Diencephalon (tissue), 2 donors: ENCODE results near the genes UPK3BL1, POLR2J2 and PUS7.

DNA sequence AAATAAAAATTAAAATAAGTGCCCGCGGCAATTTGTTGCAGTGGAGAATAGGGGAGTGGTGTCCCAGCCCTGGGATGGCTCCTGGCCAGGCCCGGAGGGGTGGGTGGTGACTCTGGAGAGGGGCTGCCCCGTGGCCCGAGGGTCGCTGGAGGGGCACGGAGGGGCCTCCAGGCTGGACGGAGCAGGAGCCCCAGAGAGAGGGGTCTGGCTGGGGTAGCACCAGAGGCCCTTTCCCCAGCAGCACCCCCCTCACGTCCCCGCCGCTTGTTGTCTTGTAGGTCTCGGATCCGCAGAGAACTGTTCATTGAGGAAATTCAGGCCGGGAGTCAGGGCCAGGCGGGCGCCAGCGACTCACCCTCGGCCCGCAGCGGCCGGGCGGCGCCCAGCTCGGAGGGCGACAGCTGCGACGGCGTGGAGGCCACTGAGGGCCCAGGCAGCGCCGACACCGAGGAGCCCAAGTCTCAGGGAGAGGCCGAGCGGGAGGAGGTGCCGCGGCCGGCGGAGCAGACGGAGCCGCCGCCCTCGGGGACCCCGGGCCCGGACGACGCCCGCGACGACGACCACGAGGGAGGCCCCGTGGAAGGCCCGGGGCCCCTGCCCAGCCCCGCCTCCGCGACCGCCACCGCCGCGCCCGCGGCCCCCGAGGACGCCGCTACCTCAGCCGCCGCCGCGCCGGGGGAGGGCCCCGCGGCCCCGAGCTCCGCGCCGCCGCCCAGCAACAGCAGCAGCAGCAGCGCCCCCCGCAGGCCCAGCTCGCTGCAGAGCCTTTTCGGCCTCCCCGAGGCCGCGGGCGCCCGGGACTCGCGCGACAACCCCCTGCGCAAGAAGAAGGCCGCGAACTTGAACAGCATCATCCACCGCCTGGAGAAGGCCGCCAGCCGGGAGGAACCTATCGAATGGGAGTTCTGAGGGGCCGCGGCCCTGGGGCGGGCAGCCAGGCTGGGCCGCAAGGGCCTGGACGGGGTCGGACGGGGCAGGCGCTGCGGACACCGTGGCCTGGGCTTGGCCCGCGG, 38.2 kb upstream of the SH2B2 start:
- RAMPAGE, long total RNA = no peak

DNA sequence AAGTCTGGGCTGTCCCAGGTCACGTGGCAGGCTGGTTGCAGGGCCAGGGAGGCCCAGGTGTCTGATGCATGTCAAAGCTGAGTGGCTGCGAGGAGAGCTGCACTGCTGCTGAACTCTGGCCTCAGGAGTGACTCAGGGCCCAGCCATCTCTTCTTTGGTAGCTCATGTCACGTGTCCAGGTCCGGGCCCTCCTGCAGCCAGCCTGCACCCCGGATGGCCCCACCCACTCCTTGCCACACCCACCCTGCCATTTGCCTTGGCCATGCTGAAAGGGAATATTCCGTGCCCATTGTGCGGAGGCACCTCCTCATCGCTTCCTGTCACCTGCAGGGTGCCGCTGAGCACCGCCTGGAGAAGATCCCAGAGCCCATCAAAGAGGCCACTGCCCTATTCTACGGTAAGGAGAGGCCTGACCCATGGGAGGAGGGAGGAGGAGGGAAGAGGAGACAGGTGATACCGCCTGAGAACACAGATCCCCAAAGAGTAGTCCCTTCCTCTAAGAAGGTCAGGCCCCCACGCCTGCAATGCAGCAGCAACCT, 12.7 kb upstream of the SH2B2 start:
- RAMPAGE, long total RNA = no peak

- RAMPAGE, long total RNA = no peak
Measured at GRCh38 chr7:102299637-102299905, 12.9 kb downstream of the SH2B2 start.

DNA sequence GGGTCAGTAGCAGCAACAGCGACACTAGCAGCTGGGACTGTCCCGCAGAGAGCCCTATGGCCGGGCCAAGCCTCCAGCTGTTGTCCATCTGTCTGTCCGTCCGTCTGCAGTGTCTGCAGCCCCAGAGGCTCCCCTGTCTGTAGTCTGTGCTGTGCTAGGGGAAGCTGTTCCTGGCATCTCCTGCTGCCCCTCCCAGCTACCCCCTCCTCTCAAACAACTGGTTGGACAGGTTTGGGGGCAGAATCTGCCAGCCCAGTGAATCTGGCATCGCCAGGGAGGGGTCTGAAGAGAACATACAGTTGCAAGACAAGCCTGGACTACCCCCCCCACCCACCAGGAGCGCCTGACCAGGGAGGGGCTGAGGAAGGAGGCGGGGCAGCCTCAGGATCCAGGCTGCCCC, at the start of gene UPK3BL1:
UPK3BL1 (minus strand) TSS at position 138 of the 400 bp plus-strand sequence.
- RAMPAGE, long total RNA = no peak

- RAMPAGE, long total RNA = no peak
Measured at GRCh38 chr7:102671502-102672102, at the start of gene POLR2J2. Gene POLR2J2 (minus strand): TSS chr7:102671663.

- RAMPAGE, long total RNA = no peak
Measured at GRCh38 chr7:103086318-103087069, 11.6 kb downstream of the ARMC10 start.

DNA sequence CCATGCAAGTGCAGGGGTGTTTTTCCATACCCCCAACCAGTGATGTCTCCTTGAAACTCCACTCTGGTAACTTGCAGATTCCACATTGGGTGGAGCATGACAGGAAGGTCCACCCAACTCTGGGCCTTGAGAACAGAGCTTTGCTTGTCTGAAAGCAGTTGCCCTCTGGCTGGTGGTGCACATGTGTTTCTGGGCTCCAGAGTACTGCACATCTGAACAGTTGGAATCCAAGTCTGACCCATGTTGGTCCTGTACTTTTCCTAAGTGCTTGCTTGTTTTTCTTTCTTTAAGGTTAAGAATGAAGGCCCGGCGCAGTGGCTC, 84.9 kb upstream of the KMT2E start:
- RAMPAGE, long total RNA = no peak

DNA sequence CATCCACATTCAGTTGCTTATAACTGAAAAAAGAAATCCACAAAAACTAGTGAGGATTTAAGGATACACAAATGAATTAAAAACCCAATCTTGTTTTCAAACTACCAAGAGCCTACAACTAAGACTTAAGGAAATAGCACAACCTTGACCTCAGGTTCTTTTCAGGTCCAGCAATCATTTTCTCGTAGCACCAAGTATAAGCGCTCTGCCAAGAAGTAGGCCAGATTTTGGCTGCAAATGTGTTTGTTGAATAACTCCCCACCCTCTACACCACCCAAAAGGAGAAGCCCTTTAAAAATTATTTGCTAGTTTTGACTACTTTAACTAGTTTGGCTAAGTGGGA, 2.8 kb upstream of the KMT2E start:
- RAMPAGE, long total RNA = no peak

GRCh38 chr7:105030882-105031500, 17.0 kb downstream of the KMT2E start:
- RAMPAGE, long total RNA = no peak

DNA sequence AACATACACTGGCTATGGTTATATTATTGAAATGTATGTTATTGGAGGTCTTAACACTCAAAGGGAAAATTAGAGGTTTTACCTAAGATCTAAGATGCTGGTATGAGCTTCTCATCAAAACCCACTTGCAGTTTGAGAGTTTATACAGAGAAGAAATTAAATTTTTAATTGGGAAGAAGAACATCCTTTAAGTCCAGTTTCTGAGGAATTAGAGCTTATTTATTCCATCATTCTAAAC, 28.8 kb downstream of the KMT2E start:
- RAMPAGE, long total RNA = no peak

DNA sequence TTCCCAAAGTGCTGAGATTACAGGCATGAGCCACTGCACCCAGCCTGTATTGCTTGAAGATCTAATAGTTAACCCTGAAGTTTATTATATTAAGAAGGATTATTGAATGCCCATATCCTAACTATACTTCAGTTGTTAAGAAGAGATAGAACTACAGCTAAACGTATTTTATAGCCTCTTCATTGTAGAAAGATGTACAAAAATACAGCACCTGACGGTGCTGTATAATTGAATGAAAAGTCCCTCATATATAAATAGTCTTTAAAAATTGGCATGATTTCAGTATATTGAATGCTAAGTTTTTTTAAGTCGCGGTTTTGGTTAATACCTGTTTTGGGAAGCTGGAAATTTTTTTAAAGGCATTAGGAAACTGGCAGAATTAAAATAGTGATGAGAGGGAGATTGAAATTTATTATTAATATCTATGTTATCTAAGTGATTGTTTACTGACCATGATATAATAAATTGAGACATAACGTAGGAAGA, 38.9 kb downstream of the KMT2E start:
- RAMPAGE, long total RNA = no peak

- RAMPAGE, long total RNA = no peak
Measured at GRCh38 chr7:105111744-105113055, 98.2 kb downstream of the KMT2E start.

- RAMPAGE, long total RNA = no peak
Measured at GRCh38 chr7:105244538-105245010, 144.1 kb downstream of the SRPK2 start.

DNA sequence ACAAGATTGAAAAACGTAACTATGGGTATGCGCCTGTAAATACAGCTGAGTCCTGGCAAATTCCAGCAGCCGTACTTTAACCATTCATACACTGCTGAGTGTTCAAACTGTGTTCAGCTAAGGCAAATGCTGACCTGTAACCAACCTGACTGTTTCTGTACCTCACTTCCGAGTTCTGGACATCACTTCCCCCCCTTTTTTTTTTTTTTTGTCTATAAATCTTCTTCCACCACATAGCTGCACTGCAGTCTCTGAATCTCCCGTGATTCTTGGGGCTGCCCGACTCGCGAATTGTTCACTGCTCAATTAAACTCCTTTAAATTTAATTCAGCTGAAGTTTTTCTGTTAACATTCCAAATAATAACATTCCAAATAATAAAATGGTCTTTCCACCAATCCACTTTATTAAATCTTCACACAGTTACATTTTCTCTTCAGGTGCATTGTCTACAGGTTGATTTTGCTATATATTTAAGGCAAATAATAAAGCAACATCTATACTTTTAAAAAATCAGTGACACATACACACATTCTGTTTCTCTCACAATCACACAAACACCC, 69.0 kb downstream of the SRPK2 start:
- RAMPAGE, long total RNA = no peak

GRCh38 chr7:105521384-105522574, at the start of gene PUS7:
Gene PUS7 (minus strand): TSS chr7:105522271.
- RAMPAGE, long total RNA = start-site peak on the minus strand at chr7:105522190-105522236, 328 and 45 reads in 2 replicates

- RAMPAGE, long total RNA = no peak
Measured at GRCh38 chr7:105875391-105875807, 1.0 kb downstream of the ATXN7L1 start.

- RAMPAGE, long total RNA = no peak
Measured at GRCh38 chr7:105894493-105895378, 18.3 kb upstream of the ATXN7L1 start.

DNA sequence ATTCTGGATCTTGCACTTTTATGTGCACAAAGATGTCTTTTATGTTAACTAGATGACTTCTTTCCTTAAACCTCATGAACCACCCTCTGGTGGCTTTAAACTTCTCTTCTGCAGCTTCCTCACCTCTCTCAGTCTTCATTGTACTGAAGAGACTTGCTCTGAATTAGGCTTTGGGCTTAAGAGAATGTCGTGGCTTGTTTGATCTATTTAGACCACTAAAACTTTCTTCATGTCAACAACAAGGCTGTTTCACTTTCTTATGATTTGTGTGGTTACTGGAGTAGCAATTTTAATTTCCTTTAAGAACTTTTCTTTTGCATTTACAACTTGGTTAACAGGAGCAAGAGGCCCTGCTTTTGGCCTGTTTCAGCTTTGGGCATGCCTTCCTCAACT, 38.2 kb upstream of the CDHR3 start:
- RAMPAGE, long total RNA = no peak

DNA sequence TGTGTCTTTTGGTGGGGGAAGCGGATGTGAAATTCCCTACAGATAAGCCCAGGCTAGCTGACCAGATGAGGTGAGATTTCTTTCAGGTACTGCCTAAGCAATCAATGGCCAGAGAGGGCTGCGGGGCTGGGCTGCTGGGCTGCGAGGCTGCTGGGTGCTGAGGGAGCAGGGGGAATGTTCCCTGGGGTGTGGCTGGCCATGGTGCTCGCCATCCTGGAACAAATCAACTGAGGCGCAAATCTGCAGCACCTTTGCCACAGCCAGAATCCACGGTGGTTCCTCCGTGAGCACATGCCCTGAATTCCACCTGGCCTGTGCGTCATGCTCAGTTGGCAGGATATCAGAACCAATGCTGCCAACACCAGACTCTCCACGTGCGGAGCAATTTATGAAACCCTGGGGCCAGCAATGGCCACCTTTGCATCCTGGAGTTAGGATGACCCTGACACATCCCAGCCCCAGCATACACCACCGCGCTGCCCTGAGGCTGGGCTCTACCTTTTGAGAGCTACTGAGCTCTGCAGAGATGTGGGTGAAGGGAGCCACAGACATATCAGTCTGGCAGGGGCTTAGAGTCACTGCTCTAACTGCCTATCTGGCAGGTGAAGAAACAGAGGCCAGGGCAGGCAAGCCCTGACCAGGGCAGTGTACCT, 42.1 kb downstream of the SYPL1 start:
- RAMPAGE, long total RNA = no peak

GRCh38 chr7:106176340-106177186, 64.5 kb upstream of the SYPL1 start:
- RAMPAGE, long total RNA = no peak